A172 (cell line): ENCODE measurements around a stretch of chr4.

GRCh38 chr4:76690810-76691613 is 206.9 kb downstream of the SOWAHB start:
- RAMPAGE, long total RNA: no peak

DNA sequence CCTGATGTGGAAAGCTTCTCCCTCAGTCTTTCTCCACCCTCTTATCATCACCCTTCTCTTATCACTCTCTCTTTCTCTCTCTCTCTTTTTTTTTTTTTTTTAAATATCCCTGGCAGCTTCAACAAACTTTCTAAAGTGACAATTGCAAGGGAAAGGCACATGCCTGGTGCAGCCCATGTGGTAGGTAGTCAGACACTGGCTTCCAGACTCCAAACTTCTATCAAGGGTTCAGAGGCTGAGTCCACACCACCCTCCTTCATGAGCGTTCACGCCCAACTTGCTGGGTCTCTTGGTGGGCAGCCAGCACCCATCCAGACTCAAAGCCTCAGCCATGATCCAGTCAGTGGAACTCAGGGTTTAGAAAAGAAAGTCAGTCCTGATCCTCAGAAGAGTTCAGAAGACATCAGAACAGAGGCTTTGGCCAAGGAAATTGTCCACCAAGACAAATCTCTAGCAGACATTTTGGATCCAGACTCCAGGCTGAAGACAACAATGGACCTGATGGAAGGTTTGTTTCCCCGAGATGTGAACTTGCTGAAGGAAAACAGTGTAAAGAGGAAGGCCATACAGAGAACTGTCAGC is 141.5 kb downstream of the SOWAHB start:
- RAMPAGE, long total RNA: no peak

GRCh38 chr4:76801387-76802266 is 96.3 kb downstream of the SOWAHB start:
- RAMPAGE, long total RNA: no peak

DNA sequence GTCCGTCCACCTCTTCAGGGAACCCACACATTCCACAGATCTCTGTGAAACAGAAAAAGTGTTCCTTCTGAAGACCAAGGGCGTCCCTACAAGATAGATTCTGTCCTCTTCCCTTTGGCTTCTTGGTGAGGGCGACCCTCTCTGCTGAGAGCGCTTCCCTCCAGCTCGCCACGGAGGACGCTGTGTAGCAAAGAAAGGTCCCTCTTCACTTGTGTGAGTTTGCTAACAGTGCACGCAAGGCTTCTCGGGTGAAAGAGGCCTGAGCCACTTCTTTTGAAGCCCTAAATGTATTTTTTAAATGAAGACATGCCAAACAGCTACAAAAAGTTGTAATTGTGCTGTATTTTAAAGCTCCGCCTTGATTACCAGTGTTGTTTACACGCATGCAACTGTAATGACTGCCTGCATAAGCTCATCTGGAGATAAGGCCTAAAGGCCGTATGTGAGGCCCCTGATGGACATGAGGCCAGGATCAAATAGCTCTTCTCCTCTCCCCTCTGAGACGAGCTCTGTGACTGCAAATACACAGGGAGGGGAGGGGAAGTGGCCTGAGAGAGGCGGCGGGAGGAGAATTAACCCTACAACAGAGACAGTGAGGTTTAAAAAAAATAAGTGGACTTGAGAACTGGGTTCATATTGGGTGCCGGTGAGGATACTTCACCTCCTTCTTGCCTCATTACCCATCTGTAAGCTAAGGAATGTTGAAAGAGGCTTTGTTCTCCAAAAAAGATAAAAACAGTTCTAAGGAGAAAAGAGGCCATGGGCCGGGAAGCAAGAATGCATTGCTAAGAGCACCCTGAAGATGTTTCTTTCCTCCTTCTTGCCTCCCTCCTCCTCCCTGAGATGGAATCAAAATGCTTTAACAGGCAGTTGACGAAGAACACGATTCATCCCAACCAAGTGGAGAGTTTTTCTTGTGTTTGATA is 95.4 kb downstream of the SOWAHB start:
- RAMPAGE, long total RNA: no peak

DNA sequence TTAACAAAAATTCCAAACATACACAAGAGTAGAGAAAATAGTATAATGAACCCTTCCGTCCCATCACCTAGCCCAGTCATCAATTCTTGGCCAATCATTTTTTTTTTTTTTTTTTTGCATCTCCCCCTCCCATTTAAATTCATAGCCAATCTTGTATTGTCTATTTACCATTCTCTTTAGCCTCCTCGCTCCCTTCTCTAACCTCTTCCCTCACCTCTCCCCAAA is 14.6 kb downstream of the SEPTIN11 start:
- RAMPAGE, long total RNA: no peak

DNA sequence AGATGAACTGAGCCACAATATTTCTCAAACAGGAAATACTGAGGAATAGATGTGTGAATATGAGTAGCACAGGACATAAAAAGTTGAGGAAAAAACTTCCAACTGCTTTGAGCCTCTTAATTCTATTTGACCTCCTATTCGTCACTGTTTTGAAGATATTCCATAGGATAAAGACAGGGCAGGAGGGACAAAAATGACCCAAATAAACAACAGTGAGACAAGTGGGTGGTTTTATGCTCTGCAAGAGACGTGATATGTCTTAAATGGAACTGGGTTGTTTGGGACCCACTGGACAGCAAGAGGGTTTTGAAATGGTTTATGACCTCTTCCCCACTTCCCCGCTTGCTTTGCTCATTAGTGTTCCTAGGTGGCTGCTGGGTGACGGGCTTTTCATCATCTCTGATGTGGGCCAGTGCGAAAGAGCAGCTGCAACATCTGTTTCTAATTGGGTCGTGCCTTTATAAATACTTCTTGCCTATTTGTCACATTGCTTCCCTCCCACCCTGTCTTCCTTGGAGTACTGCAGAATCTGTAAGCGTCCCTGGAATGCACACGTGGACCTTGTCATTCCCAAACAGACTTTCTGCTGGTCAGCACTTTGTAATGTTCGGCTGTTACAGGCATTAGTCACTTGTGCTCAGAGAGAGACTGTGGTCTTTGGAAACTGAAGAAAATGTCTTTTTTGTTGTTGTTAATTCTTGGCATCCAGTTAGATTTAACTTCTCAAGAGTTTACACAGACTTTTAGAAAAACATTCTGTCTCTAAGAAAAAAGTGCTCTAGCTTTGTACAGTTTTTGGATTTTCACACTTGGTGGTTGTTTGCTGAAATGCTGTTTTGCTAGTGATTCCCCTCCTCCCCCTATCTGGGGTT is 35.2 kb downstream of the SEPTIN11 start:
- RAMPAGE, long total RNA: no peak

DNA sequence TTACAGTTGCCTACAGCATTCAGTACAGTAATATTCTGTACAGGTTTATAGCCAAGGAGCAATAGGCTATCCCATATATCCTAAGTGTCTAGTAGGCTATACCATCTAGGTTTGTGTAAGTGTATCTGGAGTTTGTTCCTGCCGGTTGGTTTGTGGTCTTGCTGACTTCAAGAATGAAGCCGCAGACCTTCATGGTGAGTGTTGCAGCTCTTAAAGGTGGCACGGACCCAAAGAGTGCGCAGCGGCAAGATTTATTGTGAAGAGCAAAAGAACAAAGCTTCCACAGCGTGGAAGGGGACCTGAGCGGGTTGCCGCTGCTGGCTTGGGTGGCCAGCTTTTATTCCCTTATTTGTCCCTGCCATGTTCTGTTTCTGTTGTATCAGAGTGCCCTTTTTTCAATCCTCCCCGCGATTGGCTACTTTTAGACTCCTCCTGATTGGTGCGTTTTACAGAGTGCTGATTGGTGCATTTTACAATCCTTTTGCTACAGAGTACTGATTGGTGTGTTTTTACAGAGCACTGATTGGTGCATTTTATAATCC is 40.3 kb downstream of the SEPTIN11 start:
- RAMPAGE, long total RNA: no peak

- RAMPAGE, long total RNA: no peak
These were observed 53.2 kb downstream of the SEPTIN11 start for GRCh38 chr4:77002794-77003162.

DNA sequence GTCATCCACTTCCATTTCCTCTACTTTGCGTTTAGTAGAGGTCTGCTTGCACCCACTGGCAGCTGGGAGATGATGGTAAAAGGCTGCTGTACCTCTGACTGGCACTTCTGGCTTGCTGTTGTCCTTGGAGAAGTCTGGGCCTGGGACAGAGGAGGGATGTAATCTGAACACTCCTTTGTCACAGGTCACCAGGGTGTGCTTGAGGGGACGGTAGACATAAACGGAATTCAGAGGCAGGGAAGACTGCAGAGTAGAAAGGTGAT is 27.5 kb downstream of the CCNI start:
- RAMPAGE, long total RNA: no peak

GRCh38 chr4:77155511-77156435 is 1.2 kb upstream of the CCNG2 start:
- RAMPAGE, long total RNA: no peak

- RAMPAGE, long total RNA: no peak
These were observed 22.8 kb downstream of the CNOT6L start for GRCh38 chr4:77796258-77796918.

GRCh38 chr4:77800958-77801760 is 18.0 kb downstream of the CNOT6L start:
- RAMPAGE, long total RNA: no peak

DNA sequence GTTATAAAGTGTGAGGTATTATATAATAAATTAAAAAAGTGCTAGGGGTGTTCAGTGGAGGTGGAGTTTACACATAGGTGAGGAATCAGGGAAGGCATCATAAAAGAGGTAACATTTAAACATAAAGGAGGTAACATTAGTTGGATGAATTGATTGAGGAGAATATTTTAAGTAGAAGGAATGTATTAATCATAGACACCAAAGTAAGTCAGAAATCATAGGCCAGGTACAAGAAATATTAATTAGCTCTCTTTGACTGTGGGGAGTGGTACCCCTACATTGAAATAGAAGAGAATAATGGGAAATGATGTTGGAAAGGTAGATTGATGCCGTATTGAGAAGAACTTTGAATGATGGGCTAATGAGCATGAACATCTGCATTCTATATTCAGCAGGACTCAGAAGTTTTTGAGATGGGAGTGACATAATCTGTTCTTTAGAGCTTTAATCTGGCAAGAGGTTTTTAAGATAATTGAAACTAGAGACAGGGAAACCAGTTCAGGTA is 32.2 kb downstream of the MRPL1 start:
- RAMPAGE, long total RNA: no peak

DNA sequence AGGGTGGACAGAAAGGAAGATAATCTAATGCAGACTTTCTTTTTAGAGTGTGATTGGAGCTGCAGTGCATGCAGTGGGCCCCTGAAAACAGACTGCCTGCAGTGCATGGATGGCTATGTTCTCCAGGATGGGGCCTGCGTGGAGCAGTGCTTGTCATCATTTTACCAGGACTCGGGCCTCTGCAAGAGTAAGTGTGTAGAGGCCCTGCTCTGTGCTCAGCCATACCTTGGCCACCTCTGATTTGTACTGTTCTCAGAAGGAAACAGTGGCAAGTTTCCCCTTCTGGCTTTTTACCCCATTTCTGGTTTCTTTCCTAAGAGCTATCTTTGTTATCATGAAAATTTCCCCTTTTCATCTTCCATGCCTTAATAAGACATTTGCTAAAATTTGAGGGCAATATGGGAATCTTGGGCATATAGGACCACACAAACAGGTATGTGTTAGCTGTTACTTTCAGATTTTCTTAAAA is 178.9 kb upstream of the ANXA3 start:
- RAMPAGE, long total RNA: no peak

GRCh38 chr4:78455071-78455383 is 96.5 kb upstream of the ANXA3 start:
- RAMPAGE, long total RNA: no peak

DNA sequence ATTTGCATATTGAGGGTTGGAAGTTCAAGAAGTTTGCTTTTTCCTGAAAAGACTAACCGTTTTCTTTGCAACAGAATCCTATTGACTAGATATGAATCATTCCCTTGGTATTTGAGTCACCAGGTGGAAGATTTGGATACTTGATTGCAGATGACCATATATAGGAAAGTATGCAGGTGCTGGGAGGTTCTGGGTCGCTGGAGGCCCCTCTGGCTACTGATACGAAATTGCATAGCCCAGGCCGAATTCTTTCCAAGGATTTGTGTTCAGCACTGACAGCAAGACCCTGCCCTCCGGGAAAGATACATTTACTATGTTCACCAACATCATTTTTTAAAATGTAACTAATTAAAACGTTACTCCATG is 834 bp downstream of the ANXA3 start:
- RAMPAGE, long total RNA: no peak

- RAMPAGE, long total RNA: no peak
These were observed 2.0 kb downstream of the ANXA3 start for GRCh38 chr4:78553375-78554120.

DNA sequence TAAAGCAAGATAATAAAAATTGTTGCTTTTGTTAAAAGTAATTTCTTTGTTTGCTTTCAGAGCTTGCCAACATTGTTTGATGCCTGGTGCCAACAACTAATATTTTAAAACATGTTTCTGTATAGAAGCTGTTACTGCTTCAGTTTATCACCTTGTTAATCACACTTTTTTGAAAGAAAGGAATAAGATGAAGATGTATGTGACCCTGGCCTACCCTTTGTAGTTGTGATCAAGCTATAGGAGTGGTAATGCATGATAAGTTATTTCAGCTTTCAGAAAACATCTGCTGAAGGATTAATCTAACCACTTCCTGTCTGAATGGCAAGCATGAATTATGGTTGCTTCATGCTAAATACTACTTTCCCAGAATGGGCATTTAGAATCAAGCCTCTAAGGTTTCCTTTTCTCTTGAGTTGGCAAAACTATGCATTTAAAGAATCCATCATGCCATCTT is 58.9 kb downstream of the ANXA3 start:
- RAMPAGE, long total RNA: no peak

DNA sequence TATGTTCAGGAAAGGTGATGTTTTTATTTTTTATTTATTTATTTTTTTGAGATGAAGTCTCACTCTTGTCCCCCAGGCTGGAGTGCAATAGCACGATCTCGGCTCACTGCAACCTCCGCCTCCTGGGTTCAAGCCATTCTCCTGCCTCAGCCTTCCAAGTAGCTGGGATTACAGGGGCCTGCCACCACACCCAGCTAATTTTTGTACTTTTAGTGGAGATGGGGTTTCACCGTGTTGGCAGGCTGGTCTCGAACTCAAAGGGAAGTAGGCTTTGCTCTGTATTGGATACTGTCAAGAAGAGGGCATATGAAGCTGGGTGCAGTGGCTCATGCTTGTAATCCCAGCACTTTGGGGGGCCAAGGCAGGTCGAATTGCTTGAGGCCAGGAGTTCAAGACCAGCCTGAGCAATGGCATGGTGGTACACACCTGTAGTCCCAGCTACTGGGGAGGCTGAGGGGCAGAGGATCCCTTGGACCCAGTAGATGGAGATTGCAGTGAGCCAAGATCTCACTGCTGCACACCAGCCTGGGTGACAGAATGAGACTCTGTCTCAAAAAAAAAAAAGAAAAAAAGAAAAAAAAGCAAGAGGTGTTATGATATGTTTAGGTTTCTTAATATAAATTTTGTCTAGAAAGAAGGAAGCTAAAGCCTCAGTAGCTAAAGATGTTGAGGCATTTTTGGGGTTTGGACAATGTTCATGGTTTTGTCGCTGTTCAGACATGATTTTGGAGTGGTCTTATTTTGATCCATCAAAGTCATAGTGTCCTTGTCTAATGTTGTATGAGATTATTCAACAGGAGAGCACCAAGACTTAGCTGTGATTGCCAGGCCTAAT is 72.4 kb downstream of the PAQR3 start:
- RAMPAGE, long total RNA: no peak

DNA sequence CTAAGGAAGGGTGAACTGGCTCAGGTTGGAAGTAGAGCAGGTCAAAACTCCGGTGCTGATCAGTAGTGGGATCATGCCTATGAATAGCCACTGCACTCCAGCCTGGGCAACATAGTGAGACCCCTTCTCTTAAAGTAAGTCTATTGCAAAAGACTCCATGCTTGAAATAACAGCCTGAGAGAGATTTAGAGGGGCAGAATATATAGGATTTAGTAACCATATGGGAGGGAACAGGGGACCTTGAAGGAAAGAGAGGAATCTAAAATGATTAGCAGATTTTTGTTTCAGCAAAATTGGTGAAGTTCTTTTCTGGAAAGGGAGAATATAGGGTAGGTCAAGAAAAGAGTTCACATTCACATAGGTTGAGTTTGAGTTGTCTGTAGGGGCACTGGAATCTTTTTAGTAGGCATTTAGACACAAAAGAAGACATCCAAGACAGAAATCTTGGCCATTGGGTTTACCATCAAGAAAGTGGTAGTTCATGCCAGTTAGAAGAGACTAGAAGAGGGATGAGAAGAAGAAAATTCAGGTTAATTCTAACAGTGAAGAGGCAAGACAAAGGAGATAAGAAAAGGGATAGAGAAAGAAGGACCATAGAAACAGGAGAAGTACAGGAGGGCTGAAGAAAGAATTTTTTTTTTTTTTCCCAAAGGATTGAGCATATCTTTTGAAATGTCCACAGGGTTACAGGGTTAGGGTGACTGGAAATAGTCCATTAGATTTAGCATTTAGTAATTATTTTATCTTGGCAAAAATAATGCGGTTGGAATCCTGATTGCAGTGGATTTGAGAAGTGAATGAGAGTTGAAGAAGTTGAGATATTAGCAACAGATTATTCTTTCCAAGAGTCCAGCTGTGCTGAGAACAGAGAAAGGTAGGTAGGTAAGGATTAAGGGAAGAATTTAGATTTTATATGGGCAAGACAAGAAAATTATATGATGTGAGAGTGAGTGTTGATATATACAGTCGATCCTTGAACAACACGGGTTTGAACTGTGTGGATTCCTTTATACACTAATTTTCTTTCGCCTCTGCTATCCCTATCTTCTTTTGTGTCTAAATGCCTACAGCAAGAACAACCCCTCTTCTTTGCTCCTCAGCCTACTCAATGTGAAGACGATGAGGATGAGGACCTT is 39.8 kb downstream of the PAQR3 start:
- RAMPAGE, long total RNA: no peak